Hepatocyte (in vitro differentiated cells and primary cell): ENCODE results near the gene MCCD1.

GRCh38 chr6:30890212-30890773, 6.0 kb downstream of the DDR1 start:
- RAMPAGE, long total RNA, result no peak
- RRBS, result no CpG with 5 or more reads among the region's 8 CpGs

GRCh38 chr6:31010744-31011068, 432 bp downstream of the MUC22 start:
- RAMPAGE, long total RNA, result no peak
- RRBS, result no CpG with 5 or more reads among the region's 2 CpGs

- RAMPAGE, long total RNA, result no peak
- RRBS, result no CpG with 5 or more reads among the region's 4 CpGs
These were observed 39.7 kb downstream of the C6orf15 start for GRCh38 chr6:31072652-31073043.

DNA sequence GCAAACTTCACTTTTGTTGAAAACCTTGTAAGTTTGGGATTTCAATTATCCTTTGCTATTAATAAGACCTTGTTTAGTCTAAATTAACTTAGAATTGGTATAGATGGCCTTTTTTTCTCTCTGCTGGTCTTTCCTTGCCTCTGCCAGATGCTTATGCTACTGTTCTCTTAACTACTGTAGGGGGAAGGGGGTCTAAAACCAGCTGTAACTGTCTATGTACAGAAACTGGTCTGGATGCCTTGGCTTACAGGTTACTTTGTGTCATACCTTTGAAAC, 14.8 kb upstream of the POU5F1 start:
- RAMPAGE, long total RNA, result no peak

DNA sequence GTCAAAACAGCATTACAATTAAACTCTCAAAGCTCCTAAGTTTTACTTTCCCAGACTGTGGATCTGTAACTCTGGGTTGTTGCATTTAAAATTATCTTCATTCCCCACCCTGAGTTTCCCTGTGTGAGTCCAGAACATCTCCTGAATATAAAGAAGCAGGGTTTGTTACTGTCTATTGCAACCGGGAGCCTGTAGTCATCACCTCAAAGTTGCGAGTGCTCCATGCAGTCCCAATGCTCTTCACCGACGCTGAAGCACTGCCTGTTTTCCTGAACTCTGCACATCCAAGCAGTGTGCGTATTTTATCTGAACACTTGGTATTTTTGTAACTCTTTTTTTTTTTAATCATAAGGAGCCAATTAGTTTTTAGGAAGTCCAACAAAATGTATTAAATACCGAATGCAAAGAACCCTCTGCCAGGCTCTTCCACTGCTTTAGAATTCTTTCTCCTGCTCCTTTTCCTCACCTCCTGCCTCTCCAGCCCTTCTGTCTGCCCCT, 928 bp upstream of the HLA-B start:
- RAMPAGE, long total RNA, result no peak
- RRBS, result no CpG with 5 or more reads among the region's 6 CpGs

DNA sequence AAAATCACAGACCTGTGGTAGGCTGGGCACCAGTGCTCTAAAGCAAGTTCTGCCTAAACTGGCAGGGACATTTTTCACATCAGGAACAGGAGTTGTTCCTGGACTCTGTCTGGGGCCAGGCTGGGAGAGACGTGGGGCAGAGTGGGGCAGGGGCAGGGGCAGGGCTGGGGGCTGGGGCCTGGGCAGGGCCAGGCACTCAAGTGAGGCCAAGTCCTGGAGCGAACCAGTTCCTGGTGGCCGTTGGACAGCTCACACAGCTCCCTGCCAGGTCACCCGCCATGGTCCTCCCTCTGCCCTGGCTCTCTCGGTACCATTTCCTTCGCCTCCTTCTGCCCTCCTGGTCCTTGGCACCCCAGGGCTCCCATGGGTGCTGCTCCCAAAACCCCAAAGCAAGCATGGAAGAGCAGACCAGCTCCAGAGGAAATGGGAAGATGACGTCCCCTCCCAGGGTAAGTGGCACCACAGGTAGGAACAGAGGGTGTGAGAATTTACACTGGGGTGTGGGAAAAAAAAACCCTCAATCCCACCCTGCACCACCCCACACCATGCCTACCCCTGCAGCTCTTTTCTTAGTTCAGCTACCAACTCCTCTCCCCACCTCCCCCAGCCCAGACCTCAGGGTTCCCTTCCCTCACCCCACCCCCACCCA, at the start of gene MCCD1:
MCCD1 (plus strand) TSS at position 226 of the 649 bp plus-strand sequence.
- RAMPAGE, long total RNA, result no peak
- RRBS, result no CpG with 5 or more reads among the region's 7 CpGs

DNA sequence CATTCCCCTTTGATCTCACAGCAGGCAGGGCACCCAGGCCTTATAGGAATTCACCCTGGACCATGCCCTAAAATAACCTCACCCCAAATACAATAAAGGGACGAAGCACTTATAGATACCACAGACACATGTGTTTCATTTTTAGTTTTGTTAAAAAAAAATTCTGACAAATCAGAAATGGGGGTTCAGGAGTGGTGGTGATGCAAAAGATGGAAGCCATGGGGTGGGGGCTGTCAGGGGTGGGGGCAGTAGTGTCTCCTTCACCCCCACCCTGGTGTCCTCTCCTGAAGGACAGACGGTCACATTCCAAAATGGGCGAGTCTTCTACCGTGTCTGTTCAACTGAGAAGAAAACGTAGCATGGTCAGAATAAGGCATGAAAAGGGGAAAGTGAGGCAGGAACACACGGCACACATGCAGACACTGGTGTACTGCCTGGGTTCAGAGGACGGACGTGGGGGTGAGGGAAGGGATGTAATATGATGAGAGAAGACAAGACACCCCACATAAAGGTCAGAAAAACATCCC, 1.4 kb downstream of the MCCD1 start:
- RAMPAGE, long total RNA, result no peak
- RRBS, result no CpG with 5 or more reads among the region's 8 CpGs

DNA sequence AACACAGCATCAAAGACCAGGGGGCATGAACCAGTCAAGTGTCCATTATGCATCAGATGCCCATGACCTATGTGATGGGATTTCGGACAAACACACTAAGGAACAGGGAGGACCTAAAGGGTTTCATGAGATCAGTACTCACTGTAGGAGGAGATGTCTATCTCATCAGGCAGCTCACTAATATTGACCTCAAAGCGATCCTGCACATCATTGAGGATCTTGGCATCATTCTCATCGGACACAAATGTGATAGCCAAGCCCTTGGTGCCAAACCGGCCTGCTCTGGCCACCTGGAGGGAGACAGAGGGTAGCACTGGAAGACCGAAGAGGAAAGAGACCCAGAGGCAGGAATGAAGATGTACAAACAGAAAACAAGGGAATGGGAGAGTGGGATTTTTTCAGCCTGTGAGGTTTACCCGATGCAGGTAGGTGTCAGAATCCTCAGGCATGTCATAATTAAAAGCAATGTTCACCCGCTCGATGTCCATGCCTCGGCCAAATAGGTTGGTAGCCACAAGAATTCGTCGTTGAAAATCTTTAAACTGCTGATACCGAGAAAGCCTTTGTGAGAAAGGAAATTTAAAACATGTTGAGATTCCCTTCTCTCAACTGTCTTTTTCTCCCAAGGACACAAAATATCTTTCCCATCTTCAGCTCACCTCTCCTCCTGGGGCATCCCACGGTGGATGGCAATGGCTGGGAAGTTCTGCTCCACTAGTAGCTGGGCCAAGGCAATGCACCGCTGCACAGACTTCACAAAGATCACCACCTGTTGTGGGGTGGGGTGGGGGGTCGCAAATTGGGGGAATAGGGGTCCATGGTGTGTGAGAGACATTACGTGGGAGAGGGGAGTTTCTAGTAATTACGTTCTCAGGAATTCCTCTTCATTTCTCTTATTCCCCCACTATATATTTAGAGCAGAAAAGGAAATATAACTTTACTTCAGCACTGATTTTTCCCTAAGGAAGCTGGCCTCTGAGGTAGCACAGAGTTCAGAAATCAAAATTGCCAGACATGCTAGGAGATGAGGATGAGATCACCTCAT, 2.2 kb downstream of the MCCD1 start:
- RAMPAGE, long total RNA, result no peak
- RRBS, result no CpG with 5 or more reads among the region's 17 CpGs

DNA sequence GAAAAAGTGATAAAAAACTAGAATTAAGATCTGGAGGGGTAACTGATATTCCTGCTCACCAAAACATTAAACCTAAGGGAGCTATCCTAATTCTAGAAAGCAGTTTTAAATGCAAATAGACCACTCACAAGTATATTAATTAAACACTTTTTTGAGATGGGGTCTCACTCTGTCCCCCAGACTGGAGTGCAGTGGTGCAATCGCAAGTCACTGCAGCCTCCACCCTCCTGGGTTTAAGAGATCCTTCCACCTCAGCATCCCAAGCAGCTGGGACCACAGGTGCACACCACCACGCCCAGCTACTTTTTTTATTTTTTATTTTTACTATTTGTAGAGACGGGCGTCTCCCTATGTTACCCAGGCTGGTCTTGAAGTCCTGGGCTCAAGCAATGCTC, 2.9 kb downstream of the MCCD1 start:
- RAMPAGE, long total RNA, result no peak
- RRBS, result no CpG with 5 or more reads among the region's 4 CpGs

GRCh38 chr6:31558683-31559630, 11.5 kb downstream of the NFKBIL1 start:
- RAMPAGE, long total RNA, result no peak
- RRBS, result no CpG with 5 or more reads among the region's 14 CpGs

GRCh38 chr6:31611184-31611407, 3.9 kb upstream of the AIF1 start:
- RAMPAGE, long total RNA, result no peak
- RRBS, result no CpG with 5 or more reads among the region's 5 CpGs

DNA sequence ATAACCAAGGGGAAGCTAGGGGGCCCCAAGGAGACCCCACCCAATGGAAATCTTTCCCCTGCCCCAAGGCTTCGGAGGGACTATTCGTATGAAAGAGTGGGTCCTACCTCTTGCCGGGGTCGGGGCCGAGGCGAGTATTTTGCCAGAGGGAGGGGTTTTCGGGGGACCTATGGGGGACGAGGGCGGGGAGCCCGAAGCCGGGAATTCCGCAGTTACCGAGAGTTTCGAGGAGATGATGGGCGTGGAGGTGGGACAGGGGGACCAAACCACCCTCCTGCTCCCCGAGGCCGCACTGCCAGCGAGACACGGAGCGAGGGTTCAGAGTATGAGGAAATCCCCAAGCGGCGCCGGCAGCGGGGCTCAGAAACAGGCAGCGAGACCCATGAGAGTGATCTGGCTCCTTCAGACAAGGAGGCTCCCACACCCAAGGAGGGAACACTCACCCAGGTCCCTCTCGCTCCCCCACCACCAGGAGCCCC, 11.2 kb downstream of the PRRC2A start:
- RAMPAGE, long total RNA, result no peak
- RRBS, result 97% methylated on average over 8 of the region's 26 CpGs

- RAMPAGE, long total RNA, result no peak
- RRBS, result no CpG with 5 or more reads among the region's 10 CpGs
These were observed 14.2 kb downstream of the PRRC2A start for GRCh38 chr6:31634532-31635363.

DNA sequence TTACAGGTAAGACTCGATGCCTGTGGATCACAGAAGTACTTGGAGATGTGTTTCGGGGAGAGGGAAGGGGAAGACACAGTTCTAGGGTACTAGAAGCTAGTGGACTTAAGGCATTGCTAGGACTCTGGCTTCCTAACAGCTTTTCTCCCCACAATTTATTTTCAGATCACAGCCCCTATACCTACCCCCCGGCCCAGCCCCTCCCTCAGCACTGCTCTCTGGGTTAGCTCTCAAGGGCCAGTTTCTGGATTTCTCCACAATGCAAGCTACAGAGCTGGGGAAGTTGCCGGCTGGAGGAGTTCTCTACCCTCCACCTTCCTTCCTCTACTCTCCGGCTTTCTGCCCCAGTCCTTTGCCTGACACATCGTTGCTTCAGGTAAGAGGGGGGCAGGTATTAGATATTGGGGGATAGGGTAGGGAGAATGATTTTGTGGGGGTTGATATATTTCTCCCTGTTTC, 15.6 kb downstream of the PRRC2A start:
- RAMPAGE, long total RNA, result no peak
- RRBS, result 67% methylated on average over 1 of the region's 6 CpGs

- RAMPAGE, long total RNA, result no peak
- RRBS, result 3% methylated on average over 6 of the region's 19 CpGs
These were observed 403 bp upstream of the BAG6 start for GRCh38 chr6:31652889-31653239.

DNA sequence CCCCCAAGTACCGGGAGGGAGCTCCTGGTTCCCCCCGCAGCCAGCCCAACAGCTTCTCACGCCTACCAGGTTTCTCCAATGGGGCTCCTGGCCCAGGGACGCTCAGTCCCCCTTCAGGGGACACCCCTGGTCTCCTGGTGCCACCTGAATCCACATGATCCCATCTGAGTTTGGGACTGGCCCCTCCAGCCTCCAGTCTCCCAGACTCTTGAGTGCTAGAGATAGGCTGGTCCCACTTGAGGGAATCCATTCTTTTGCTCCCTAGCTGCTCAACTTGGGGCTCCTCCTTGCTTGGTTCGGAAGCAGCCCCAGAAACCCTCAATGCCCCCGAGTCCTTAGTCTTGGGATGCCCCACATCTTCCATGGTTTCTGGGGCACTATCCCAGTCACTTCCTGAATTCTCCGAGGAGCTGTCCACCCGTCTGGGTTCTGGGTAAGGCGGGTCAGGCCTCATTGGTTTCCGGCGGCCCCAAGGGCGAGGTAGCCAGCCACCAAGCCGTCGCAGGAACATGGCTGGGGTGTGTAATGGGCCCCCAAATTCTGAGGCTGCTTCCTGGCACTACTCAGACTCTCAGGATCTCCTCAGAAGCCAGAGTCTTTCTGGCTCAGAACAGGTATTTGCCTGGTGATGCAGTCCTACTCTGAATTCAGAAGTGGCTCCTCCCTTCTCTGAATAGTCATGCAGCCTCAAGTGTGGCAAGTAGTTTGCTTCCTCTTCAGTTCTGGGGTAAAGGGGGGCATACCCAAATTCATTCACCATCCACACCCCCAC, 955 bp downstream of the C6orf47 start:
- RAMPAGE, long total RNA, result no peak
- RRBS, result no CpG with 5 or more reads among the region's 14 CpGs

GRCh38 chr6:31661595-31661874, 957 bp upstream of the C6orf47 start:
- RAMPAGE, long total RNA, result no peak
- RRBS, result no CpG with 5 or more reads among the region's 3 CpGs

DNA sequence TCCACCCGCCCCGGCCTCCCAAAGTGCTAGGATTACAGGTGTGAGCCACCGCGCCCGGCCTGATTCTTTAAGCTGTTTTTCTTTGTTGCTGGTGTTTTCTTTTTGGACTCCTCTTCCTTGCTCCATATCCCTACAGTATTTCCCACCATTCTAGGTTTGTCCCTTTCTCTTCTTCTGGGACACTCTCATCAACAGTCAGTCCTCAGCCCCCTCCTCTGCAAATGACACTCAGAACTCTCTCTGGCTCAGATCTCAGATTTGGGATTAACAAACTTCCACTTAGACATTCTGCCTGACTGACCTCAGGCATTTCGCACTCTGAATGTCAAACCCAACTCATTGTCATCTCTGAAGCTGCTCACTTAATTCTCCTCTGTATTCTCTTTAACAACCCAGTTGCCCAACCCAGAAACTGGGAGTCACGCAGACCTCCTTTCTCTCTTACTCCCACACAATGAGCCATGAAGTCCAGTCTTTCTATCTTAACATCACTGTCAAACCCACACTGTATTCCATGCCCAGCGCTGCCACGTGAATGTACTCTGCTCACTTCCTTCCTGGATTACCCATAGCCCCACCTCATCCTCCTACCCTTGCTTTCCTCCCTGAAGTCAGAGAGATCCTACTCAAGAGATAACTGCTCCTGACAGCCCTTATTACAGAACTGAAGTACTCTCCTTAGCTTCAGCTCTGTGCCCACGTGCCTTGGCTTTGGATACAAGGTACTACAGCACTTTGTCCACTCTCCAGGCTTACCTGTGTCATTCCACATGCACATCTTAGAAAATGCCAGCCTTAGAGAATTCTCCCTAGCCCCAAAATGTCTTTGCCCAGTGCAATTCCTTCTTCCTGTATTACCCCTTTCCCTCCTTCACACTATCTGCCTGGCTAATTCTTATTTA, 2.6 kb downstream of the MPIG6B start:
- RAMPAGE, long total RNA, result no peak
- RRBS, result no CpG with 5 or more reads among the region's 10 CpGs

DNA sequence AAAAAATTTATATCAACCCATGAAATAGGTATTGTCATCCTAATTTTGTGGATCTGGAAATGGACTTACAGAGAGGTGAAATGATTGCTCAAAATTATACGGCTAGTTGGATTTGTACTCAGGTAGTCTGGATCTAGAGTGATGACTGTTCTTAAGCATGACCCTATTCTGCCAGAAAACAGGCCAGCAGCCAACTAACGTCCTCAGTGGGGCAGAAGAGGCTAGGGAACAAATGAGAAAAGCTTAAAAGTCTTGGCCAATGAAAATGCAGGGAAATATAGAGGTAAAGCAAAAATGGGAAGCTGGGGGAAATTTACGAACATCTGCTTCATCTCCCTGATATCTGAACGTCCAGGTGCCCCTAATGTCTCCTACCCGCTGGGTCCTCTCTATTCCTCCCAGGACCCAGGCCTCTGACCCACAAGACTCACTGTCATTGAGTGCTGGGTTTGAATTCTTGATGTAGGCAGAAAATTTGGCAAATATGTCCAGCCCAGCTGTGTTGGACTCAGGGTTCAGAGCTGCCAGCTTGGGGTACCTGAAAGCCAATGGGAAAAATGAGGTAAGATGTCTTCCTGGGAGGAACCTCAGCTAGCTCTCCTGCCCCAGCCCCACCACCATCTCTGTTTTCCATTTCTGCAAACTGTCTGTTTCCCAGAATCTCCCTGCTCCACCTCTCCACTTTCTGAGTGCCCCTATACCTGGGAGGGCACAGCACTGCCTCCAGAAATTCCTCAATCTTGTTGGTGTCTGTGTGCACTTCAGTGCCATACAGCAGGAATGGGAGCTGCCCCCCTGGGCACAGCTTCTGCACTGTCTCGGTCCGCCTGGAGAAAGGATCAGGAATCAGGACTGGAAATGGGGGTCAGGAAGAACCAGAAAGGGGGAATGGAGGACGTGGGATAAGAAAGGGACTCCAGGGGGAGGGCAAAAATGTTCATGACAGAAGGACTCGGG, 2.9 kb downstream of the CLIC1 start:
- RAMPAGE, long total RNA, result no peak
- RRBS, result no CpG with 5 or more reads among the region's 9 CpGs

- RAMPAGE, long total RNA, result no peak
- RRBS, result 33% methylated on average over 2 of the region's 10 CpGs
These were observed 514 bp upstream of the CLIC1 start for GRCh38 chr6:31736770-31737317.